ENCODE data around the genes GCM1 and GFRAL.

DNA sequence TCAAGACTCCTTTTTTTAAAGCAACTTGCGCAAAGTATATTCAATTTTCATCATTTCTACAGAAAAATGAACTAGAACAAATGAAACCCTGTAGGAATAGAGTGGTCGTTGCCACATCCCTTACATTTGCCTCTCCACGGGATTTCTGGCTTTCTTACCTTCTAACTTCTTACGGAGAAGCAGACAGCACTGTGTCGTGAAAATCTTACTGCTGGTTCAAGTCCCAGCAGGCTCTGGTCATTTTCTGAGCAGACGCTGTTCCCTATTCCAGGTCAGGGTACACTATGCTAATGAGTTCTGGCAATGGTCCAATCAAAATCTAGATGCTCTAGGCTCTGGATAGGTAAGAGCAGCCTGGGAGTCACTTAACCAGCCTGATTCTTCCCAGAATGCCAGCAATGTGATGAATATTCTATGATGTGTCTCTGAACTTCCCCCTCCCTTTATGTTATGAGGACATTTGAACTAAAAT, at the start of gene GCM1:
TSS of gene GCM1 (minus strand) at position 246 of the 472 bp plus-strand sequence.
- PRO-cap: no peak

DNA sequence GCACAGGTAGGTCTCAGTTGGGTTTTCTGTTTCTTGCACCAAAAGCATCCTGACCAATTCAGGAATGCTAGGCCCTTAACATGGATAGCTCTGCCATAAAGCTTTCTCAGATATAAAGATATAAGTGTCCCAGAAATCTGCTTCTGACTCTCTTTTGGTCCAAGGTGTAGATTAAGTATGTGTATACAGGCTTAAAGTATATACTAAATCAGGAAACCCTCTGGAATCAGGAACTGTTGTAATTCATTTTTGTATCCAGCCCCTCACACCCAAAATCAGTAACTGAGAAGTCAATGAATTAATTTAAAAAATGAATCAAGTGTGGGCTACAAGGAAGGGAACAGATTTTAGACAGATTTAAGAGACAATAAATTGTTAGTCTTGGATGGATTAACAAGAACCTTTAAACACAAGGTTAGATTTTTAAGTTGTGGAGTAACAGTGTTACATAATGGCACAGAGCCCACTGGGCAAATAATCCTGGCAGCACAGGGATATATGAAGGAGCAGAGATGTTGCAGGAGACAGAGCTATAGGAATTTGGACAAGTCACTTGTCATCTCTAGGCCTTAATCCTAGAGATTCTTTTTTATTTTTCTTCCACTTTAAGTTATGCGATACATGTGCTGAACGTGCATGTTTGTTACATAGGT, 3.3 kb downstream of the ELOVL5 start:
- PRO-cap: no peak

DNA sequence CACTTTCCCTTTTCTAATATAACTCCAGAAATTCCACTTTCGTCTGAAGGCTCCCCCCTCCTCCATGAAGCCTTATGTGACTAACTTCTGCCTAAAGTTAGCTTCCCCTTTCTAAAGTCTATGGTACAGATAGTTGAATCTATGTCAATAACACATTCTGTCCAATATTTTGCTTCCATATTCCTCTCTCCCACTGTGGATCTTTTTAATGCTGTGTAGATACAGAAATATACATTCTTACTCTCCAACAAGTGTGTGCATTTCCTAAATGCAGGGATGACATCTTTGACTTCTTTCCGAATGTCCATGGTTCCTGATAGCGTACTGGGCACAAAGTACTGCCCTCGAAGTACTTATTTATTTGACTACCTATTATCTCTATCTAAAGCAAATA, 84.7 kb upstream of the ELOVL5 start:
- PRO-cap: no peak

- PRO-cap: no peak
These were observed 36.4 kb downstream of the GCLC start for GRCh38 chr6:53508436-53509018.

DNA sequence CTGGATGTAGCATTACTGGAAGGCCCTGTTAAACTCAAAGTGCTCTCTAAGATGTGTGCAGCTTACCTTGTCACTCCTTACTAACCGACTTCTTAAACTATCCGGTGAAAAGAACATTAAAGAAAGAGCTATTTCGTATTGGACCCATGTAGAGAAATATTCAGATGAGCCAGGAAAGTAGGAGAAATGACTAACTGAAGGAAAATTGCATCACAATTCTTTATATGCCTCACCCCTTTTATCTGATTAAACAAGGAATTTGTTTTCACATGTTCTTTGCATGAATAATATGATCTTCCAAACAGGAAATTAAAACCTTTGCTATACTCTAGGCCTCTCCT, 42.0 kb upstream of the LRRC1 start:
- PRO-cap: no peak

DNA sequence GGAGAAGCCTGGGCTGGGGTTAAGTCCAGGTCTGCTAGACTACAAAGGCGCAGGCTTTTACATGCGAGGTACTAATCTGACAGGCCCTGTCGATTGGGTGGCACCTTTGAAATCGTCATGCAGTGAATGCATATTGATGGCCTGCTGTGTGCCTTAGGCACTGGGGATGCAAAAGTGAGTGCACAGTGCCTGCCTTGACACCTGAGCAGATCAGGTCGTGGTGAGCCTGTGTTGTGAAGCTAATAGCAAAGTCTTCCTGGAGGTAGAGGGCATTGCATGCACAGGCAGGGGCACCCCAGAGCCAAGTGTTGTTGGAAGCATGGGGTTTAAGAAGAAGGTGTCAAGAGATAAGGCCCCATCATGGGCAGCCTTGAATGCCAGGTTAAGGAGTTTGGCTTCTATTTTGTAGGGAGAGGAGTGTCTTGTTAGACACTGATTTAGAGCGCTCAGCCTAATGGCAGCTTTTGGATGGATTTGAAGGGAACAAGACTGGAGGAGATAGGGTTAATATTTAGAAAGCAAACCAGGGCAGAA, 17.0 kb downstream of the LRRC1 start:
- PRO-cap: no peak

- PRO-cap: no peak
These were observed 103.2 kb downstream of the LRRC1 start for GRCh38 chr6:53897884-53898491.

- PRO-cap: no peak
These were observed 13.4 kb upstream of the MLIP start for GRCh38 chr6:54097848-54098174.

GRCh38 chr6:54847326-54848347, 1.1 kb downstream of the FAM83B start:
- PRO-cap: no peak

DNA sequence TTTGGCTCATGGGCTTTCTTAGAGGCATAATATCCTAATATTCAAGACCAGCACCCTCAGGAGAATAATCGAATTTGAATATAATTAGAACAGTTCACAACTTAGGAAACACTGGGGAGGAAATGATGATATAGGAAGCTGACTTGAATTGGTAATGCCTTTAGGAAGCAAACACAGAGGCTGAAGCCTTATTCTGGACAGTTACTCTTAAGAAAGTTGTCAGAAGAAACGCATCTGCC, at the start of gene GFRAL:
TSS of gene GFRAL (plus strand) at position 189 of the 239 bp plus-strand sequence.
- PRO-cap: no peak

- PRO-cap: no peak
These were observed 152.9 kb upstream of the COL21A1 start for GRCh38 chr6:56400304-56400722.

GRCh38 chr6:56507378-56508139, 260.2 kb upstream of the COL21A1 start:
- PRO-cap: no peak

DNA sequence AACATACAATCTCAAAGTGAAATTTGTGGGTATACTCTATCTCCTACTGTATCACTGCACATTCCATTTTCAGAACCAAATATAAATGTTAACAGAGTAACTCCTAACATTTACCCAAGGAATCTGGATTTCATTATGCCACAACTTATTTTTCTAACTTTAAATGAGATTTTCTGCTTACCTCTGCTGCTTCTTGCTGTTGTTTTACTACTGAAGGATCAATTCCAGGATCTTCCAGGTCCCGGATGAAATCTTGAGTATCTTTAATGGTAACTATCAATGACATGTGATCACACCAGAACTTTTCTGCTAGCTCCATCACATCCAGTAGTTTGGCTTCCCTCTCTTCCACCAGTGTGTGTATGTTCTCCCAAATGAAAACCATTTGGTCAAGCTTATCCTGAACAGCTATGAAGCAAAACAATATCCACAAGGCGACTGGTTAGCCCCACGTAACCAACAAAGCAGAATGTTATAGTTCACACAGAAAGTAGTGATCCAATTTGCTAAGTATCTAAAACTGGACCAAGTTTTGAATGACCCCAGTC, 261.0 kb upstream of the COL21A1 start:
- PRO-cap: no peak

DNA sequence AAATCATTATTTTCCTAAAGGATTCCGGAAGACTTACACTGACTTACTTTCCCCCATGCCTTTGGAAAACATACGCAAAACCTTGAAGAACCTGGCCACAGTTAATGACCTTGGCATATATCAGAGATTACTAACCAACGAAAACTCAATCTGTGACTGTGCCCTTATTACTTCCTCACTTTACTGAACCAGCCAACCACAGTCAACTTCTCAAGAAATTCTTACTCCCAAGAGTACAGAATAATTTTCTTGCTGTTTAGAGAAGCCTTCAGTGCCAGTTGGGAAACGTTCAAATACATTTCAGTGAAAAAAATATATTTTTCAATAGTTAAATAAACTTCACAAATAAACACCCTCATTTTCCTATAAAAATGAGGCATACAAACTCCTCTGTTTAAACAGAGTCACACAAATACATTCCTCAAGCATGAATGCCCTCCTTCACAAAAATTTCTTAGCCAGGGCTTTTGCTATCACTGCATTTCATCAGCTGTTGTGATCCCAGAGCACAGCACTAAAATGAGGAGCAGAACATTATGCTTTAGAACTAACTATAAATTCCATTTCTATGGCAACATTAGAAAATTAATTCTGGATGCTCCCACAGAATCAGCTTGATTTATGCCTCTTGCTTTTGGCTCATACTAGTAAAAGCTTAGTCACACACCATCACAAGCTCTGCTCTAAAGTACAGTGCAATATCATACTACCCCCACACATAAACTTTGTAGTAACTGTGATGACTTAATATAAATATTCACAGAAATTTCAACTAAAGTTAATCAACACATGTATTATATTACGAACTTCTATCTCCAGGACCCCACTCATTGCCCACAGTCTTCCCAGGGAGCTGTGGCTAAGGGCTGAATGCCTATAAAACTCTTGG, 277.8 kb upstream of the COL21A1 start:
- PRO-cap: no peak

DNA sequence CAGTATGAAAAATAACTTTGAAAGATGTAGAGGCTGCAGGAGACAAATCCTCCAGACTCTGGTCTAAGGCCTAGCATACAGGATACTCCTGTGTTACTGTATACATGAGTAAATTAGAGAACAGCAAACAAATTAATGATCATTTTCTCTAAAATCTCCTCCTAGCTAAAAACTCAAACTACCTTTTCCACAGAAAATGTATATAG, 291.0 kb upstream of the COL21A1 start:
- PRO-cap: no peak

- PRO-cap: no peak
These were observed 294.4 kb upstream of the COL21A1 start for GRCh38 chr6:56541707-56542280.

GRCh38 chr6:56598371-56598776, 351.0 kb upstream of the COL21A1 start:
- PRO-cap: no peak

GRCh38 chr6:56625024-56625483, 329.6 kb downstream of the DST start:
- PRO-cap: no peak

- PRO-cap: no peak
These were observed 282.7 kb downstream of the DST start for GRCh38 chr6:56671600-56672646.

DNA sequence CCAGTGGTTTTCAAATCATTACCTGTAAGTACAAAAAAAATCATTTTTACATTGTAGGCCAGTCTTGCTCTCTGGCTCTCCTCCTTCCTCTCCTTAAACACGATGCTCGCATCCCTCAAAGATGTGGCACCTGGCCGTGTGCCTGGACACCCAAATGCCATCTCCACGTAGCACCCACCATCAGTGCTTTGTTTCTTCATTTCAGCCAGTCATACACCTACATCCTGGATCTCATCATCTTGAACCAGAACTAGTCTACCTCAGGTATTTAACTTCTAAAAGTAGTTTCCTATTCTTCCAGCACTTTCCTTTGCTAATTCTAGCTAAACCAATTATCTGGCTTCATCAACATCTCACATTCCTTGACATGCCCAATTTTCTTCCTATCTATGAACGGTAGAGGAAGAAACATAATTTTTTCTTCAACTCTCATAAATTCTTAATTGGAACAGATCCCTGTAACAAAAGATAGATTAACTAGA, 276.6 kb downstream of the DST start:
- PRO-cap: no peak